Suprapubic skin (tissue), 4 donors: Measurements from ENCODE around the genes DOHH, FZR1, TEKTIP1 and DAPK3.

GRCh38 chr19:3276488-3276846, 52.0 kb downstream of the CELF5 start:
- PRO-cap, result no peak
- RAMPAGE, long total RNA, 4 experiments, result no peak in any of the 4 experiments

GRCh38 chr19:3357402-3357869, 8.9 kb upstream of the NFIC start:
- PRO-cap, result no peak
- RAMPAGE, long total RNA, 4 experiments, result no peak in any of the 4 experiments

DNA sequence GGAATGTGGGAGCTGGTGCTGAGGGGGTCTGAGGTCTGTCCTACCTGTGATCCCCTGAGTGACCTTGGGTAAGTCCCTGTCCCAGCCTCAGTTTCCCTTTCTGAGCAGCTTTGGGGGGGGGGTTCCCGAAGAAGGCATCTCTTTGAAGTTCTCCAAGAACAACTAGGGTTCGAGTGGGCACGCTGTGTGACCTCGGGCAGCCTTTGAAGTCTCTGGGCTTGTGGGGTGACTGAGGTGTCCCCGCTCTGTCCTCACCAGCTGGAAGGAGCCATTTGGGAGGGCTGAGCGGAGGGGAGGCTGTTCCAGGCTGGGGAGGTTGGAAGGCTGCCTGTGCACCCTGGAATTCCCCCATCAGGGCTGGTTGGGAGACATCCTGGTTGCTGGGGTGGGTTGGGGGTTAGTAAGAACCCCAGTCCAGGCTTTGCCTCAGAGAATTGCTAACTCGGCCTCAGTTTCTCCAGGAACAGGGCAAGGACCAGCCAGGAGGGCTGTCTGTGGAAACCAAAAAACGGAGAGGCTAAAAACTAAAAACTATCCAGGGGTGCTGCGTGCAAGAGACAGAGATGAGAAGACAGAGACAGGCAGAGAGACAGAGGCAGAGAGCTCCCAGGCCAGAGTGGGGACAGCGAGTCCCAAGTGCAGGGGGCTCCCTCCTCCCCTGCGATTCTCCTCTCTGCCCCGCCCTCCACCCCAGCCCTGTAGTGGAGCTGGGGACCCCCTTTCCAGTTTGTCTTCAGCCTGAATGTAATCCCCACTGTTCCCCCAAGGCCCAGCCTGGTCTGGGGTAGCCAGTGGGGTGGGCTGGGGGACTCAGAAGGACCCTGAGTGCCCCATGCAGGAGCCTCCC, 1.8 kb downstream of the NFIC start:
- PRO-cap, result no peak
- RAMPAGE, long total RNA, 4 experiments, result no peak in any of the 4 experiments

DNA sequence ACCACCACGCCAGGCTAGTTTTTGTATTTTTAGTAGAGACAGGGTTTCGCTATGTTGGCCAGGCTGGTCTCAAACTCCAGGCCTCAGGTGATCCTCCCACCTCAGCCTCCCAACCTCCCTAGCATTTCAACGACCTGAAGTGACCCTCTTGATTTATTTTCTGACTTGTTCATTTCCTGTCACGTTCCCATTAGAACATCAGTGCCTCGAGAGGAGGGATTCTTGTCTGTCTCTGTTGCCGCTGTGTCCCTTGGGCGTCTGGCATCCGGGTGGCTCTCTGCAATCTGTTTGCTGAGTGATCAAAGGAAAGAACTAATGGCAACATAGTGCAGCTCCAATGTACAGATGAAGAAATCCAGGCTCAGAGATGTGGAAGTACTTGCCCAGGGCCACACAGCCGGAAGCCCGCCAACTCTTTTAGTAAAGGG, 47.4 kb downstream of the NFIC start:
- PRO-cap, result no peak
- RAMPAGE, long total RNA, 4 experiments, result no peak in any of the 4 experiments

- PRO-cap, result no peak
- RAMPAGE, long total RNA, 4 experiments, result no peak in any of the 4 experiments
These were observed 50.7 kb downstream of the SMIM24 start for GRCh38 chr19:3429582-3430123.

- PRO-cap, result no peak
- RAMPAGE, long total RNA, 4 experiments, result start-site peak on the plus strand in 1 of 4 experiments, at chr19:3456551-3456607 at its widest, 116 reads per replicate
These were observed 23.9 kb downstream of the SMIM24 start for GRCh38 chr19:3456268-3456908.

- PRO-cap, result unidirectional peak, minus-strand start at chr19:3500632
- RAMPAGE, long total RNA, 4 experiments, result start-site peak on the minus strand in 2 of 4 experiments, at chr19:3500635-3500680 at its widest, 18 to 59 reads per replicate
These were observed at the start of gene DOHH for GRCh38 chr19:3499910-3501255. Gene DOHH (minus strand): TSS chr19:3500674.

DNA sequence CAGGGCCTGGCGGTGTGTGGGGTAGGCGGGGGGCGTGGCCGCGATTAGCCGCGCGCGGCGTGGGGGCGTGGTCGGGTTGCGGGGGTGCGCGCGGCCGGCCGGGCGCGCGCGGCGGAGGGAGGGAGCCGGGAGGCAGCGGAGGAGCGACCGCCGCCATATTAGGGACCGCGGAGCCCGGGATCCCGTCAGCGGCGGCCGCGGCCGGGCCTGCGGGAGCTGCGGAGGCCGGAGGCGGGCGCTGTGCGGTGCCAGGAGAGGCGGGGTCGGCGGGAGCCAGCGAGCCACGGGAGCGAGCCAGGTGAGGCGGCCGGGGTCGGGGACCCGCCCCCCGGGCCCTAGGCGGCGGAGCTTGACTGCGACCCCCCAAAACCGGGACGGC, at the start of gene FZR1:
TSS of gene FZR1 (plus strand) at position 135 of the 379 bp plus-strand sequence.
- PRO-cap, result bidirectional peak, plus-strand start at position 105 of the sequence, minus-strand start outside the sequence
- RAMPAGE, long total RNA, 4 experiments, result no peak in any of the 4 experiments

DNA sequence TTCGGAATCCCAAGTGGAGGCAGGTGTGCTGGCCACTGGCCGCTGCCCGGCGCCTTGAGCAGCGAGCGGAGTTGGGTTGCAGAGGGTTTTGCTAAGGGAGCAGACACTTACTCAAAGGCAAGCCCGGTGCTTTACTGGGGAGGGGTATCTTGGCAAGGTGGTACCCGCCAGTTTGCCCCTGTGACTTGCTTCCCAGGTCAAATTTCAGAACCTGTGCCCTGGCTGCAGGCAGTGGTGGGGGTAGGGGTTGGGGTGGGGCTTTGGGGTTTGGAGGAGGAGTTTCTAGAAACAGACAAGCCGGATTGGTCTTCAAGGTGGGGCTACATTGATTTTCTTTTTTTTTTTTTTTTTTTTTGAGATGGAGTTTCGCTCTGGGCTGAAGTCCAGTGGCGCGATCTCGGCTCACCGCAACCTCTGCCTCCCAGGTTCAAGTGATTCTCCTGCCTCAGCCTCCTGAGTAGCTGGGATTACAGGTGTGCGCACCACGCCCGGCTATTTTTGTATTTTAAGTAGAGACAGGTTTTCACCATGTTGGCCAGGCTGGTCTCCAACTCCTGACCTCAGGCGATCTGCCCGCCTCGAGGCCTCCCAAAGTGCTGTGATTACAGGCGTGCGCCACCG, 1.9 kb downstream of the FZR1 start:
- PRO-cap, result no peak
- RAMPAGE, long total RNA, 4 experiments, result no peak in any of the 4 experiments

- PRO-cap, result no peak
- RAMPAGE, long total RNA, 4 experiments, result no peak in any of the 4 experiments
These were observed at the start of gene TEKTIP1 for GRCh38 chr19:3538912-3539284. Gene TEKTIP1 (plus strand): TSS chr19:3539174.

DNA sequence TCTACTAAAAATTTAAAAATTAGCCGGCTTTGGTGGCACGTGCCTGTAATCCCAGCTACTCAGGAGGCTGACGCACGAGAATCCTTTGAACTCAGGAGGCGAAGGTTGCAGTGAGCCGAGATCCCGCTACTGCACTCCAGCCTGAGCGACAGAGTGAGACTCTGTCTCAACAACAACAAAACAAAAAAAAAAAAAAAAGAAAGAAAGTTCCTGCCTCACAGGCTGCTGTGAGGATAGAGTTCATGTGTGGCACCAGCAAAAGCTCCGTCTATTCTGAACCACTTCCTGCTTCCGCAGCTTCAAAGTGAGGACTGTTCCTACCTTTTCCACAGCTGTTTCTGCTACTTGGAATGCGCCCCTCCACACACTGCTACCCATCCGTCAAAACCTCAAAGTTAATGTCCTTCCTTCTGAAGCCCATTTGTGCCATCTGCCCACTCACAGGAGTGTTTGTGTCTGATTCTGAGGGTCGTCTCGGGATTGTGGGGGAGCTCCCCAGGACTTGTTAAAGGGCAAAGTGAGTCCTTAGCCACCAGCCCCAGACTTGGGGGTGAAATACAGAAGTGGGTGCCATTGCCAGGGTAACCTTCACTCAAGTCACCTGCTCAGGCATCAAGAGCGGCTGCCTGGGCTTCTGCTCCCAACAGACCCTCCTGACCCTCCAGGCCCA, 3.0 kb downstream of the MFSD12 start:
- PRO-cap, result no peak
- RAMPAGE, long total RNA, 4 experiments, result no peak in any of the 4 experiments

DNA sequence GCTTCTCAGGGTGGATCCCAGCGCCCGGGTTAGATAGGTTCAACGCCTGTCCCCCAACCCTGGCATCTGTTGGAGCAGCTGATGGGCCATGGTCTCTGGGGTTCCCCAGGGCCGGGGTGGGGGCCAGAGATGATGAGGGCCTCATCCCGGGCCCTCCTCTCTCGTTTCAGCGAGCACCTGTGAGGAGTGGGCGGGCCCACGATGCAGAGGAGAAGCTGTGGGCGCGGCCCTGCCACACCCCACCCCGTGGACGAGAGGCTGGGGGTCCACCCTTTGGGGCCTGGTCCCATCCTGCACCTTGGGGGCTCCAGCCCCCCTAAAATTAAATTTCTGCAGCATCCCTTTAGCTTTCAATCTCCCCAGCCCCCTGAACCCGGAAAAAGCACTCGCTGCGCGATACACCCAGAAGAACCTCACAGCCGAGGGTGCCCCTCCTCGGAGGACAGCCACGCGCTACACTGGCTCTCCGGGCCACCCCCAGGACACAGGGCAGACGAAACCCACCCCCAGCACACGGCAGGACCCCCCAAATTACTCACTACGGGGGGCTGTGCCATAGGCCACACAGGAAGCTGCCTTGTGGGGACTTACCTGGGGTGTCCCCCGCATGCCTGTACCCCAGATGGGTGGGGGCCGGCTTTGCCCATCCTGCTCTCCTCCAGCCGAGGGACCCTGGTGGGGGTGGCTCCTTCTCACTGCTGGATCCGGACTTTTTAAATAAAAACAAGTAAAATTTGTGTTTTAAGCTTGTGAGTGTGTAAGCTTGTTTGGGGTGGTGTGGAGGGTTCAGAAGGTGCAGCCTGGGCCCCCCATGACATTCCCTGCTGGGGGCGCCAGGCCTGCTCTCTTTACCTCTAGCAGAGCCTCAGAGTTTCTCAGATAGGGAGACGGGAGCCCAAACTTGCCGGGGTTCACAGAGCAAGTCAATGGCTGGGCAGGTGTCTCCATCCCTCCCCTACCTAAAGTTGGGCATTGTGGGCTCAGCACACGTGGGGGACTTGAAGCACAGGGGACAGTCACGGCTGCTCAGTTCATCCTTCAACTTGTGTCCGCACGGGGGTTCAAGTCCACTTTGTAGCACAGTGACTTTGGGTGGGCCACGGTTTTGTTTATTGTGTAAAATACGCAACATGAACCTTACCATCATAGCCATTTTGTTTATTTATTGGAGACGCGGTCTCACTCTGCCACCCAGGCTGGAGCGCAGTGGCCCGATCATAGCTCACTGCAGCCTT, 6.0 kb downstream of the HMG20B start:
- PRO-cap, result no peak
- RAMPAGE, long total RNA, 4 experiments, result no peak in any of the 4 experiments

- PRO-cap, result no peak
- RAMPAGE, long total RNA, 4 experiments, result no peak in any of the 4 experiments
These were observed 1.7 kb downstream of the TBXA2R start for GRCh38 chr19:3604818-3605469.

- PRO-cap, result no peak
- RAMPAGE, long total RNA, 4 experiments, result no peak in any of the 4 experiments
These were observed 3.0 kb upstream of the TBXA2R start for GRCh38 chr19:3609492-3610353.

GRCh38 chr19:3613664-3614169, 7.0 kb upstream of the TBXA2R start:
- PRO-cap, result no peak
- RAMPAGE, long total RNA, 4 experiments, result no peak in any of the 4 experiments

GRCh38 chr19:3636539-3636741, 9.8 kb upstream of the CACTIN start:
- PRO-cap, result no peak
- RAMPAGE, long total RNA, 4 experiments, result no peak in any of the 4 experiments

DNA sequence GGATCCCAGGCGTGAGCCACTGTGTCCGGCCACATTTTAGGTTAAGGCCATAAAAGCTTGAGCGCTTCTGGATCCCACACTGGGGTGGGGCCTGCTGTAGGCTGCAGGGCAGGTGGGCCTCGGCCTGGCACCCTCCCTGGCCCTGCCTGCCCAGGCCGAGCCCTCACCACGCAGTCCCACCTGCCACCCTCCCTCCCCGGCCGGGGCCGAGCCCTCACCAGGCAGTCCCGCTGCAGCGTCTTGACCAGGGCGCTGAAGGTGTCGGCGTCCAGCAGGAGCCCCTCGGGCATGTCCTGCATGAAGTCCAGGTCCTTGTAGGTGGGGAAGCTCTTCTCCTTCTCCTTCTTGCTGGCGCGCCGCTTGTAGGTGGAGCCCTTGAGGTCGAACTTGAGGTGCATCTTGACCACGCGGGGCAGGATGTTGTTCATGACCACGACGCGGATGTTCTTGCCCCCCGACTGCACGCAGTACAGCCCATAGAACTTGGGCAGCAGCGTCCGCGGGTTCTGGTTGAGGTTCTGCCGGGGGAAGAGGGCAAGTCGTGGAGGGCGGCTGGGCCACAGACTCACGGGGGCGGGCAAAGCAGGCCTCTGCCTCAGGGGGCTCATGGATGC, 26.6 kb upstream of the CACTIN start:
- PRO-cap, result no peak
- RAMPAGE, long total RNA, 4 experiments, result no peak in any of the 4 experiments

- PRO-cap, result no peak
- RAMPAGE, long total RNA, 4 experiments, result no peak in any of the 4 experiments
These were observed 12.8 kb downstream of the NMRK2 start for GRCh38 chr19:3945790-3946044.

- PRO-cap, result no peak
- RAMPAGE, long total RNA, 4 experiments, result no peak in any of the 4 experiments
These were observed 17.7 kb downstream of the DAPK3 start for GRCh38 chr19:3953032-3953783.

DNA sequence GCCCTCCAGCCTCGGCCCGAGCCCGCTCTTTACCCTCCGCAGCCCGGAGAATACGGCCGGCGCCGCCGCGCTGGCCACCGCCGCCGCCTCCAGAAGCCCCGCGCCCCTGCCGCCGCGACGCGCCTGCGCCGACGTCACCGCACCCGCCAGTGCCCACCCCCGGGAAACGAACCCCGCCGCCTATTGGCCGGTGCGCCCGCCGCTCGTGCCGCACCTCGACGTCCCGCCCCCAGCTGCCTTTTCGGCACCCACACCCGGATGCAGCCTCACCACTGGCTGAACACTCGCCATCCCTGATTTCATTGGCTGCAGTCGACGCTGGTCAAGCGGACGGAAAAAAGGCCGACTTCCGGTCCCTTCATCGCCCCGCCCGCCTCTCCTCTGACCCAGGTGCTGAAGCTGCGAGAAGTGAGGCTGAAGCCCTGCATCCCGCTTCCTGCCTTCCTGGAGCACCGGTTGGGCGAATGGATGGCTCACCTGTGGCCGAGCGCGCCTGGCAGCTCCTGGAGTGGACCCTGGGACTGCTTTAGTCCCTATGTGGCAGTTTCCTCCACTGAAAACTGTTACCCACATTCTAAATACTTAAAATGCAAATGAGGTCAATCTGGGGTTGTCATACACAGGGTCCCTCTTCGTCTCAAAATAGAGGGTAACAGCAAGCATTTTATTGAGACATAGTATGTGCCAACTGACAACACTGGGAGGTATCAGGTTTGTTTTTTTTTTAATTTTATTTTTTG, at the start of gene DAPK3:
TSS of gene DAPK3 (minus strand) at position 111 of the 740 bp plus-strand sequence.
- PRO-cap, result unidirectional peak, minus-strand start at position 108 of the sequence
- RAMPAGE, long total RNA, 4 experiments, result start-site peak on the minus strand in 3 of 4 experiments, centred at positions 91 to 101 of the sequence, 140 to 238 reads per replicate